A375 (cell line): ENCODE data around the genes CDK7, AK6 and GTF2H2C.

GRCh38 chr5:67815421-67816504, 399.8 kb upstream of the PIK3R1 start:
- RAMPAGE, long total RNA = no peak

- RAMPAGE, long total RNA = no peak
Observed at GRCh38 chr5:68284925-68285758, 69.6 kb downstream of the PIK3R1 start.

GRCh38 chr5:68533272-68533860, 317.8 kb downstream of the PIK3R1 start:
- RAMPAGE, long total RNA = no peak

DNA sequence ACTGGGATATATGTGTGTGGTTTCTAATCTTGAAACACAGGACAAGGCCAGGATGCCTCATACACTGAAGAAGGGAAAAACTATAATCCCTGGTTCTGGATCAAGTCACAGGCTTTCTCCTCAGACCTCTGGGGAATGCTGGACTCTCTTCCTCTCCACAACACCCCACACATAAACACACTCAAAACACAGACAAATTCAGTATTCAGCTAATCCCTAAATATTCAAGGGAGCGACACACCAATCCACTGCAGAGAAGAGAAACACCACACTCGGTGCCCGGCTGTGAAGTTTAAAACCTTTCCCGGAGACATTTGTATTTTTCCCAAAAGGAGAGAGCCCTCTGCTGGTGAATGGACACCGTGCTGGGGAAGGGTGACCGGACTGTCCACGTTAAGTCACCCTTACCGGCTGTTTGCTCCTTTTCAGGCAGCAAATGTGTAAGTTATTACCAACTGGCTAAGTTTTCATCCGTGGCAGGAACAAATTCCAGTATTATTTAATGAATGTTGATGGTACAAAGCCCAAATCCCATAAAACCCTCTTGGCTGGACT, 131.0 kb upstream of the SLC30A5 start:
- RAMPAGE, long total RNA = no peak

GRCh38 chr5:69042860-69043426, 50.9 kb upstream of the SLC30A5 start:
- RAMPAGE, long total RNA = no peak

DNA sequence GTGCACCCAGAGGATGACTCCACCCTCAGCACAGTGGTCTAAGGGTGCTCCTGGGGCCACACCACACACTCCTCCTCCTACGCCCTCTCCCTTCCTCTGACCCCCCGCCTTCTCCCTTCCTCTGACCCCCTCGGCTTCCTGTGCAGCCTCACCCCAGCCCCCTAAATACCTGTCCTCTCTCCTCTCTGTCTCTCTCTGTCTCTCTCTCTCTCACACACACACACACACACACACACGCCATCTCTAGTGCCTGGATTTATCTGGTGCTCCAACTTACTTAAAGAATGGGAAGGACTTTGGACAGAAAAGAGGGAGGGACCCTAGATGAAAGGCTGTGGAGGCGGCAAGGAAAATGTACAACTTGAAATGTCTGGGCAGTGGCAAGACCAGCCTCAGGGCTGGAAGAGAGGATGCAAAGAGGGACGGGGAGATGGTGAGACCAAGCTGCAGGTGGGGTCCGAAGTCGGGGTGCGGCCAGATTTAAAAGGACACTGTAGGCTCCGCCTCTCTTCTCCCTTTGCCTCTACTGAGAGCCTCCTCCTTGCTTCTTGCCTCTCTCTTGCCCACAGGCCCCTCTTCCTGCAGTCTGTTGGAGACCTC, 18.1 kb upstream of the SLC30A5 start:
- RAMPAGE, long total RNA = no peak

DNA sequence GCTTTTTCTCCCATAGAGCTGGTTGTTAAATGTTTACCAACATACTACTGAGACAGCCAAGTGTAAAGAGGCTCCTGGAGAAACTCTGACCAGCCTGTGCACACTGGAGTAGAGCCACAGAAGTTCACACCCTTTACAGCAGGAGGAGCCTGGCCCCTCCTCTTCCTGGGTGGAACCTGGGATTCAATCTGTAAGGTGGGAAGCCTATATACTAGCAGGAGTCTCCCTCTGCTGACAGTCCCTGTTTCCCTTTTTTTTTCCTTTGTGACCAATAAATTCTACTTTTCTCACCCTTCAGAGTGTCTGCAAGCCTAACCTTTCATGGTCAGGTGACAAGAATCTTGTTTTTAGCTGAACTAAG, 10.4 kb upstream of the SLC30A5 start:
- RAMPAGE, long total RNA = no peak

GRCh38 chr5:69234180-69235656, at the start of gene CDK7:
Gene CDK7 (plus strand): TSS chr5:69234886.
- RAMPAGE, long total RNA = no peak

GRCh38 chr5:69369126-69370103, at the start of gene AK6:
Gene AK6 (minus strand): TSS chr5:69369520.
- RAMPAGE, long total RNA = start-site peak on the minus strand at chr5:69369485-69369549, 1,131 and 935 reads in 2 replicates; start-site peak on the plus strand at chr5:69369787-69369830, 47 and 30 reads in 2 replicates

DNA sequence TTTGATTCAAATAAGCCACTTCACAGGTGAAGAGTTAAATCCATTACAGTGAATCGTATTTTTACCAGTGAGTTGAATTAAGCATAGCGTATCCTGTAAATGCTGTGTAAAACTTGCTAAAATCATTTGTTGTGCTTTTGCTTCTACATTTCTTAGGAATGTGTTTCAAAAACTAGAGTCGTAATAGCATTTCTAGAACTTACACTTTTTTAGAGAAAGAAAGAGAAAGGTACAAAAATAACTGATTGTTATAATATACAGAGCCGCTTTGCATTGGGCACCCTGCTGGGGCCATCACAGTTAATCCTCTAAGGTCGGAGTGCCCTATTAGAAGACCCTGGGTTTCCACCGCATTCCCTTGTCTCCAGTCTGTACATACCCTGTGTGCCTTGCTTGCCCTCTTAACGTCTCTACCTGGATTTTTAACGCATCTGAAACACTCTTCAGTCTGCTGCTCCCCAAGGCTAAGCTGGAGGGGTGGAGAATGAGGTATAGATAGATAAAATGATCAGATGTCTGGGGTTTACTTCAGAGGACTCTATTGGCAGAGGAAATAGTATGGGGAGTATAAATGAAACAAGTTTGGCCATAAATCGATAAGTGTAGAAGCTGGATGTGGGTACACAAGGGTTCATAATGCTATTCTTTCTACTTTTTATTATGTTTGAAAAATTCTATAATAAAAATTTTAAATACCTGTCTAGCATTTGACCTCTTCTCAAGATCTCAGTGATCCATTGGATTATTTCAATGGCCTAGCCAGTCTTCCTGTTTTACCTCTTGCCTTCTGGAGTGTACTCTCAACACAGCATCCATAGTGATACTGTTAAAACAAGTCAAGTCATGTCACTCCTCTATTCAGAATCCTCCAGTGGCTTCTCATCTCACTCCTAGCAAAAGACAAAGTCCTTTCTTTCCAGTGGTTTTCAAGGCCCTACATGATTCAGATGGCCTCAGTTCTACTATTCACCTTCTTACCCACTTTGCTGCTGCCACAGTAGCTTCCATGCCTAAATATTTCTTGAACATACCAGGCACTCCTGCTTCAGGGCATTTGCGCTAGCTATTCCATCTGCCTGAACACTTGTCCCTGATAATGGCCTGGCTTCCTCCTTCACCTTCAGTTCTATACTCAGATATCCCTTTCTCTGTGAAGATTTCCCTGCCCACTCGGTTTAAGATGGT, 1.5 kb downstream of the MARVELD2 start:
- RAMPAGE, long total RNA = no peak

- RAMPAGE, long total RNA = no peak
Observed at GRCh38 chr5:69443921-69444649, 29.2 kb downstream of the MARVELD2 start.

DNA sequence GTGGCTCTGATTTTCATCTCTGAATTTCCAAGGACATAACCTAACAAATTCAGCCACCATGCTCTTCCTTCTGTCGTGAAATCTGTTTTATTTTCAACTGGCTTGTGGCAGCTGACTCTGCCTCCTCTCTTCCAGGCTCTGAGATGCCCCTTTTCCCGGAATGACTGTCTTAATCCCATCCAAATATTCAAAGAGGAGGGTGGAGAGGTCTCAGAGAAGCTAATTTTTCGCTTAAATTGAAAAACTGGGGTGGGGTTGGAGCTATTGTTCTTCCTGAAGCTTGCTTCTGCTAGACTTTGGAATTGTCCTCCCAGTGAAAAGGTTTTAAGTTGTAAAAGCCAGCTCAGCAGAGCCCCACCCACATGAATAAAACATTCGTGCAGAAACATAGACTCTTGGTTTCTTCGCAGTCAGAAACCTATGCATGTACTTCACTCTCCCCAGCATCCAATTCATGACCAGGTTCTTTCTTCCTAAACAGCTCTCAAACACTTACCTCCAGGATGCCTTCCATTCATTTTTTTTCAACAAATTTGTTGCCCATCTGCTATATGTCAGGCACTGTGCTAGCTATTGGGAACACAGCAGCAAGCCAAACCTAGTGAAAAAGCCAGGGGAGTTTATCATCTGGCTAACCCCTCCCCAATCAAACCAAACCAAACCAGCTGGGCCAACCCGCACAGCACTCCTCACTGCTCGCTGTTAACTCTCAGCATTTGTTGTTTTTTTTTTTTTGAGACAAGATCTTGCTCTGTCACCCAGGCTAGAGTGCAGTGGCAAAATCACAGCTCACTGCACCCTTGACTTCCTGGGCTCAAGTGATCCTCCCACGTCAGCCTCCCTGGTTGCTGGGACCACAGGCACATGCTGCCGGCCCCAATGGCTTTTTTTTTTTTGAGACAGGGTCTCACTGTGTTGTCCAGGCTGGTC, 38.0 kb upstream of the OCLN start:
- RAMPAGE, long total RNA = no peak

DNA sequence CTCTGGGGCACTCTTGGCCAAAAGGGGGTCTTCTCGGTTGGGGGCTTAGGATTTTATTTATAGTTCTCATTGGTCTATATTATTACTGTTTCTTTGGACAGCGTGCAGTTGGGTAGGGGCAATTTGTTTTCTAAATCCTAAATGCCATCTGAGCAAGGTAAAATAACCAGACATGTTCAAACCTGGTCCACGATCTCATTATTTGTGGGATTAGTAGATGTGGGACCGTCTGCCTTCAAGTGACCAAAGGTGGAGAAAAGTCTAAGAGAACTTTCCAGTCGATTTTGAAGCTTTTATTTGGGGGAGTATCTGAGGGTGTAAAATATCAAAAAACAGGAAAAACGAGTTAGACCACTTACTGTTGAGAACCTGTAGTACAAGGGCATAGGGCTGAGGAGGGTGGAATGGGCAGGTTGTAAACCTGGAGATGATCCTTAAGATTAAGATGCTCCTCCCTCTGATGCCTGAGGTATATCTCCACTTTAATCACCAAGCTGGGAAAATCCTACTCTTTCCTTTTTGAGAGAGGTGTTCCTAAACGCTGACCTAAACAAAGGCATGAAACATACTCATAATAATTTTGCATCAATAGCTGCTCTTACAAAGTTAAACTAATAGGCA, 32.0 kb upstream of the GTF2H2C start:
- RAMPAGE, long total RNA = no peak

GRCh38 chr5:69559724-69560420, at the start of gene GTF2H2C:
Gene GTF2H2C (plus strand): TSS chr5:69560191.
- RAMPAGE, long total RNA = no peak

DNA sequence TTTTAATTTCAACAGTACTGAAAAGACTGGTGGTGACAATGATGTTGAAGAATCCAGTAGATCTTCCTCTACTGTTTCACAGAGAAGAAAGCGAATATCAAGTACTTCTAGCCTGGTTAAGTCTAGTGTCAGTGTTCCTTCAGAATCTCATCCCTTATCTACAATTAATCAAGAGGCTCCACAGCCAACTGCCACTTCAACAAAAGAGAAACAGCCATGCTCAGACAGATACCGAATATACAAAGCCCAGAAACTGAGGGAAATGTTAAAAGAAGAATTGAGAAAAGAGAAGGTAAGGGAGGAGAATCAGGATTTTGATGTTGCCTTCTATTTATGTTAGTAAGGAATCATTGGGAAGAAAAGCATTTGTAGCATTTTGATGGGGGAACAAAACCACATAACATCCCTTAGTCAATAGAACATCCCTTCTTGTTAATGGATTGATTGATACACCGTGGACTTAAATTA, 3.1 kb downstream of the BDP1 start:
- RAMPAGE, long total RNA = no peak

DNA sequence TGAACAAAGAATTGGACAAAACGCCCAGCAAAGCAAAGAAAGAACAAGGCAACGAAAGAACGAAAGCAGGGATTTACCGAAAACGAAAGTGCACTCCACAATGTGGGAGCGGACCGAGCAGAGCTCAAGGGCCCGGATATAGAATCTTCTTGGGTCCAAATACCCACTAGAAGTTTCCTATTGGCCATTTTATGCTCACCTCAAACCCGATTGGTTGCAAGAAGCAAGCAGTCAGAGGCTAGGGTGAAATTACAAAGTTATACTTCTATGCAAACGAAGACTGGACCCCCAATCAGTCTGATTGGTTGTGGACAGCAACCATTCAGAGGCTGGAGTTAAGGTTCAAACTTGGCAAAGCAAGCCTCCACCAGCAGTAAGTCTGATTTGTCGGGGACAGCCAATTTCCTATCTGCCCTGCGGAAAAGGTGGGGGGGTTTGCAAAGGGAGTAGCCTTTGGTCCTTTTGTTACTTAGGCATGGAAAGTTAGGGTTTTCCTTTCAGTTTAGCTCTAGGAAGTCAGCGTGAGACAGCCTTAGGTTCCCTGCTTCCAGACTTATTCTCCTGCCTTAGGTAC, 575 bp upstream of the MCCC2 start:
- RAMPAGE, long total RNA = no peak

DNA sequence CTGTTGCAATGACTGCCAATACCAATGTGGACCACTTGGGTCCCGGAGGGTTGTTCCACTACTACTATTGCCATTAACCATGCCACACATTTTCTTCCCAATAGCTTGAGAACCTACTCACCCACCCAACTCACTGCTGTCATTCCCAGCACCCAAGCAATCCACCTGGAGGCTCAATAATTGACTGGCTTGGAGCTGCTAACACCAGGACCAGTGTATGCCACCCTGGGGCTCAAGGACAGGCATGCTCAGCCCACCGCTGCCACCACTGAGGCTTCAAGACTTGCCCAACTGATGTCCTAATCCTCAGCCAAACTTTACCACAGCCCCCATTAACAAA, 190.9 kb upstream of the MAP1B start:
- RAMPAGE, long total RNA = no peak

- RAMPAGE, long total RNA = no peak
Observed at GRCh38 chr5:72178921-72180164, 72.1 kb downstream of the MAP1B start.

- RAMPAGE, long total RNA = no peak
Observed at GRCh38 chr5:72504850-72505437, 2.3 kb downstream of the ZNF366 start.

DNA sequence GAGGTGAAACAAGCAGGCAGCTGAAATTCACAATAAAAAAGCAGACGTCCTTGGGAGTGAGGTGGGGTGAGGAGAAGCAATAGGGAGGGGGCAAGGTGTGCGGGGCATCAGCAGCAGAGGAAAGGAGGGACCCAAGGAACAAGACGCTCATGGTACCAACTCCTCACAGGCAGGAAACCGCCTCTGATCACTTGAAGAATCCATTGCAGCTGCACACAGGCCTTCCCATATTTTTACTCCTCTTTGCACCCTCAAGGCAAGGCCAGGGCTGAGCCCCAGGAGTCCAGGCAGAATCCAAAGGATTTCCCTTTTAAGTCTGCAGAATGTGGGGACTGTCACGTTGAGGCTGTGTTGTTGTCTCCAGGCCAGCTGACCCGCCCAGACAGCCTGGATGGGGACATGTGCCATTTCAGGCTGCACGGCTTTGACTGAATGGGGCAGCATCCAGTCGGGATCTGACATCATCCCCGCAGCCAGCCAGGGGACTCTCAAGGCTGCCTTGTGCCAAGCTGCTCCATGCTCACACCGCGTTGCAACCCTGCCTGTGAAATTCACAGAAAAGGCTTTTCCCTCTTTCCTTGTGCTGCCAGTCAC, 2.1 kb upstream of the ZNF366 start:
- RAMPAGE, long total RNA = no peak